ENCODE results near the genes U2AF2, EPN1, ZNF471 and ZNF470.

GRCh38 chr19:55340019-55340264 lies 266 bp downstream of the KMT5C start:
- PRO-cap: no peak

- PRO-cap: no peak
Observed at GRCh38 chr19:55503184-55503540, 14.9 kb downstream of the SSC5D start.

DNA sequence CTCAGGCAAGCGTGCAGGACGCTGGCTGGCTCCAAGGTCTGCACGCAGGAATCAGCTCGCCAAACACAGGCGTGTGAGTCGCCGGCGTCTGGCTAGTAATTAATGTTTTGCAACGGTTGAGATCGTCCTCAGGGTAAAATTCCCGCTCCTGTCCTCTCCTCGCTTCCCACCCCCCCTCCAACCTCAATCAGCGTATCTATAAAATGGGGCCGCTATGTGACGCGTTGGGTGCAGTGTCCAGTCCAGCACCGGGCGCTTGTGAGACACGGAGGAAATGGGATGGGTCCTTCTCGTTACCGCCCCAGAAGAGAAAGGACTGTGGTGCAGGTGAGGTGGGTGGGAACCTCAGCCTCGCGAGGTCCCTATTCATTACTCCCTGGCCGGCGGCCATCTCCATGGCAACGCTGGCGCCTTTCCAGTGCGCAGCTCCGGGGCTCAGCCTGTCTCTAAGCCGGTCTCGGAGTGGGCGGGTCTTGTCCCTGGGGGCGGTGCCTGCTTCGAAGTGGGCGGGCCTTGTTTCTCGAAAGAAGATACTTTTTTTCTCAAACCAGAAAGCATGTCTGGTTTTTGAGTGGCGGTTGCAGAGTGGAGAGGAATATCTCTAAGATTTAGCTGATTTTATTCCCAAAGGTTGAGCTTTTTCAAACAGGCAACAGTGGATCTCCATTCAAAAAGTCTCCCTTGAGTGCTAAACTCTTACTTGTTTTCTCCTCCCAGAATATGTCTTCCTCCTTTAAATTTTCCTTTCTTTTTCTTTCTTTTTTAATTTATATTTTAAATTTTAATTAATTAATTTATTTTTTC lies 6.6 kb upstream of the ZNF579 start:
- PRO-cap: no peak

DNA sequence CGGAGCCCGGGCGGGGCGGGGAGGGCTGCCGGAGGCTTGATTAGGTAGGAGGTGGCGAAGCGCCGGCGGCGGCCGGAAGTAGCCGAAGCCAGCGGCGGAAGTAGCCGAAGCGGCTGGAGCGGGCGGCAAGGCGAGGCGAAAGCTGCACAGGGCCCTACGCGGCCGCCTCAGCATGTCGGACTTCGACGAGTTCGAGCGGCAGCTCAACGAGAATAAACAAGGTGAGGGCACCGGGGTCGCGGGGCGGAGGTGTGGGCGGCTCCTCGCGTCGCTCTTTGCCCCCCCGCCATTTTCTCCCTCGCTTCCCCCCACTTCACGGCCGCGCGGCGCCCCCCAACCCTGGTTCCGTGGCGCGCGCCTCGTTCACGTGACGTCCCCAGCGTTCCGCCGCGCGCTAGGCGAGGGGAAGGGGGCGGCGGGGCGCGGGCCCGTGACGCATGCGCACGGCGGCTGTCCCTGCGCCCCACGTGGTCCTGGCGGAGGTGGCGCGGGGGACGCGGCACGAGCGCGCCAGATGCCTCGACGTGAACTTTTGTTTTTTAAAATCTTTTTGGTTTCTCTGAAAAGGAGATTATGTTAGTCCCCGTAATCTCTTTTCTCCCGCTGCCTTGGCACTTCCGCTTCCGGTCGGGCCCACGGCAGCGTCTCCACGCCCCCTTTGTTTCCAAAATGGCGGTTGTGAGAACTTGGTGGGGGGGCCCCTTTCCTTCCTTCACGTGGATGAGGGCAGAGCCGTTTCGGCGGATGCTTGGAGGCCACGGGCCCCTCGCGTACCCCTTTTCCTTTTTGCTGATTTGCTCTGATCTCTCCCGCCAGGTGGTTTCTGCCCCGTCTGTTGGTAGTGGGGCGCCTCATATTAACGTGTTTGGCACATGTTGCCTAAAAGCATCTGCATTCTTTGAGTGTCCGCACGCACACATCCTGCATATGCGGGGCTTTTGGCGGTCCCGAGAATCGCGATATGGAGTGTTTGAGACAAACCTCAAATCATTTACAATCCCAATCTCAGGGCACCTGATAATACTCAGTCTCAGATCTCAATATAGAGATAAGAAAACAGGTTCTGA lies at the start of gene U2AF2:
U2AF2 (plus strand) TSS at position 103 of the 1,067 bp plus-strand sequence.
- PRO-cap: bidirectional peak, plus-strand start at position 107 of the sequence, minus-strand start outside the sequence; bidirectional peak, plus-strand start at position 479 of the sequence, minus-strand start at position 397 of the sequence; unidirectional peak, minus-strand start at position 602 of the sequence

DNA sequence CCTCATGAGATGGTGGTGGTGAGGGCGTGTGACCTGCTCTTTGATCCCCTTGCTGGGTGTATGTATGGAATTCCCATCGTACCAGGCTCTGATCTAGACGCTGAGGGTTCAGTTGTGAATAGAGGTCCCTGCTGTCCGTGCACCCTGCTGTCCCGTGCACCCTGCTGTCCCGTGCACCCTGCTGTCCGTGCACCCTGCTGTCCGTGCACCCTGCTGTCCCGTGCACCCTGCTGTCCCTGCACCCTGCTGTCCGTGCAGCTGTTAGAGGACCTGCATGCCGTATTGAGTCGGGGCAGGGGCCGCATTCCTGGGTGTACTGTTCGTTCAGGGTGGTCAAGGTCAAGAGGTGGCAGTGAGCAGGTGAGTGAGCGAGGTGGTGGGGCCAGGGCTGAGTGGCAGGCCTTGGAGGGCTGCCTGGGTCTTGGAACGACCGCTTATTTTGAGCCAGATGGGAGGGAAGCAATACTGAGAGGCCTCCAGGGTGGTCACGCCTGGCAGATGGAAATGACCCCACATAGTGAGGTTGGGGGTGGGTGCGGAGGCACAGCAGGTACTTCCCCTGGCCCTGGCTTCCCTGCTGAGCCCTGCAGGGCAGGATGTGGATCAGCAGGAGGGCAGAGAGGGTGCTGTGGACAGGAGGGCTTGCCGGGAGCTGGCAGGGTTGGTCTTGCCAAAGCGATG lies 4.6 kb upstream of the EPN1 start:
- PRO-cap: no peak

DNA sequence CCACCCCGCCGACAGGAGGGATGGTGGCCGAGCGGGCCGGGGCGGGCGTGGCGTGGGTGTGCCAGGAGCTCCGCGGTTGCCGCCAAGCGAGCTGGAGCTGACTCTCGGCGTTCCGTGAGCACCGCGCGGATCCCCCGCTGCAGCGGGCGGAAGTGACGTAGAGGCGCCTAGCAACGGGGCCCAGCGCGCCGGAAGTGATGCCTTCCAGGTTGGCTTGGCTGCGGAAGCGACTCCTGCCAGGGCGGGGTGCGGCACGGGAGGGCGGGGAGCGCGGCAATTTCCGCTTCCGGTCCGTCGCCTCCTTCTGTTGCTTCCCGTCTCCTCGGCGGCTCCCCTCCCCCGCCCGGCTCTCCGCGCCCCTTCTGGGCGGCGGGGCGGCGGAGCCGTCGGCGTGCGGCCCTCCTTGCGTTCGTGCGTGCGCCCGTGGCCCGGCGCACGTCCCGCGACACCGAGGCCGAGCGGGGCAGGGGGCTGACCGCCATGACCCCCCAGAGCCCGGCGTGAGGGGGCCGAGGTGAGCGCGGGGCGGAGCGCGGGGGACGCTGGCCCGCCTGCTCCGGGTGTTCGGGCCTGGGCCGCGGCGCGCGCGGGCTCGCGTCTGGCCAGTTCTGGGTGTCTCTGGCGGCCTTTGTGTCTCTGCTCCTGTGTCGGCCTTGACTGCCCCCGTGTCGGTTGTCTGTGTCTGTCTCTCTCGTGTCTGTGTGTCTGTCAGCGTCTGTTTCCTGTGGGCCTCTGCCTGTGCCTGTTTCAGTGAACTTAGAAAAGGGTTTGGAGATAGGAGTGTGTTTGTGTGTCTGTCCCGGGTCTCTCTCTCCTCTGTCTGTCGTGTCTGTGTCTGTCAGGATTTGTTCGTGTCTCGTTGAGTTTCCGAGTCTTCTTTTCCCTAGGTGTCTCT lies at the start of gene EPN1:
EPN1 (plus strand) TSS at position 305 of the 895 bp plus-strand sequence.
- PRO-cap: bidirectional peak, plus-strand start at position 307 of the sequence, minus-strand start at position 349 of the sequence; unidirectional peak, plus-strand start at position 559 of the sequence

DNA sequence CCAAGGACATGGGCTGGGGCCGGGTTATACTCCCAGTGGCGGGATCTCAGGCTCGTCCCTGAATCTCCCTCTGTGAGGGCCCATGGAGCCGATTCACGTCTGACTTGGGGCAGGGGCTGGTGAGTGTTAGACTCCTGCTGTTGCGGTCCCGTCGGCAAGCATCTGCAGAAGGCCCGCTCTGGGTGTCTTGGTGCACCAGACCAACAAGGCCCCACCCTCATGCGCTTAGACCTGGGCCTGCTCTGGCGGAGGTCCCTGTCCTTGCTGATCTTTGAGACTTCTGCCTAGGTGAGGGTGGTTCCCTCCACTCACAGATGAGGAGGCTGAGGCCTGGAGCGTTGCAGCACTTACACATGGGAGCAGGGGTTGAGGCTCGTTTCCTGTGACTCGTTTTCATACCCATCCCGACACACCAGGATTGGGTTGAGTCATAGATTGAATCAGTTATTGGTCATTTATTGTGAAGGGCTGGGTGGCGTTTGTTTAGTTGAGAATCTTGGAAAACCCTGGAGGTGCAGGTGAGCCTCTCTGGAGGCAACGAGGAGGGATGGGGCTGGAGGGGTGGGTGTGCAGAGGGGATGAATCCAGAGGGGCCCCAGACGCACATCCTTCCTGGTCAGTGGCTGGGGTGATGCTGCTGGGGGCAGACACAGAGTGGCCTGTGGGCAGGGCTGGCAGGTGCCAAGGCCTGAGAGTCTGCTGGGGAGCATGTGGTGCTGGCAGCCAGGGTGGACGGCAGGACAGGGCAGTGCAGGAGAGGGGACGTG lies 4.5 kb downstream of the EPN1 start:
- PRO-cap: unidirectional peak, minus-strand start at position 164 of the sequence; bidirectional peak, plus-strand start at position 486 of the sequence, minus-strand start at position 282 of the sequence

DNA sequence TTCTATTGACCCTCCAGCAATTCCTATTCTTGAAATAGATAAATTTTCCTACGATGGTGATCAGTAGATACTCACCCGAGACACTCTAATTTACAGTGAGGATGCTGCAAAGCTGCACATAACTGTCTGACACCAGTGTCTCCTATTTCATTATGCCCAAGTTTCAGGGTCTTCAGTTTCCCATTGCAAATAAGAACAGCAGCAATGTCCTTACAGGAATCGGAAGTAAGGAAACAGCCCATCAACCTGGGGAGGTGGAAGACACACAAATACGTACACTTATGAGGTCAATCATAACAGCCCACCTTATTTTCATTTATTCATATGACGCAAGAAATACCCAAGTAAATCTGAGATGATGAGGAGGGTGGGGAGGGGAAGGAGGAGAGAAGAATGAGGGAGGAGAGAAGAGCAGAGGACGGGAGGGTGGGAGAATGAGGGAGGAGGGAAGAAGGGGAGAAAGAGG lies 25.8 kb downstream of the NLRP9 start:
- PRO-cap: no peak

DNA sequence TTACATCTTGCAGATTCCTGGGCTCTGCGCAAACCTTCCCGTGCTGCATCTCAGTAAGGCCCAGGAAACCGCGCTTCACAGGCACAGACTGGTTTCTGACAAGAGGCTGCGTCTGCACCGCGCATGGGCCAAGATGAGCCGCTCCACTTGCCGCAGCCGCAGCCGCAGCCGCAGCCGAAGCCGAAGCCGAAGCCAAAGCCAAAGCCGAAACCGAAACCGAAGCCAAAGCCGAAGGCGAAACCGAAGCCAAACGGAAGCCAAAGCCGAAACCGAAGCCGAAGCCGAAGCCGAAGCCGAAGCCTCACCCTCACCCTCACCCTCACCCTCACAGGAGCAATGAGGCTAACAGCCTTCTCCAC lies 29.4 kb downstream of the ZNF787 start:
- PRO-cap: no peak

GRCh38 chr19:56106233-56106881 lies 14.7 kb downstream of the ZNF787 start:
- PRO-cap: unidirectional peak, minus-strand start at chr19:56106484

DNA sequence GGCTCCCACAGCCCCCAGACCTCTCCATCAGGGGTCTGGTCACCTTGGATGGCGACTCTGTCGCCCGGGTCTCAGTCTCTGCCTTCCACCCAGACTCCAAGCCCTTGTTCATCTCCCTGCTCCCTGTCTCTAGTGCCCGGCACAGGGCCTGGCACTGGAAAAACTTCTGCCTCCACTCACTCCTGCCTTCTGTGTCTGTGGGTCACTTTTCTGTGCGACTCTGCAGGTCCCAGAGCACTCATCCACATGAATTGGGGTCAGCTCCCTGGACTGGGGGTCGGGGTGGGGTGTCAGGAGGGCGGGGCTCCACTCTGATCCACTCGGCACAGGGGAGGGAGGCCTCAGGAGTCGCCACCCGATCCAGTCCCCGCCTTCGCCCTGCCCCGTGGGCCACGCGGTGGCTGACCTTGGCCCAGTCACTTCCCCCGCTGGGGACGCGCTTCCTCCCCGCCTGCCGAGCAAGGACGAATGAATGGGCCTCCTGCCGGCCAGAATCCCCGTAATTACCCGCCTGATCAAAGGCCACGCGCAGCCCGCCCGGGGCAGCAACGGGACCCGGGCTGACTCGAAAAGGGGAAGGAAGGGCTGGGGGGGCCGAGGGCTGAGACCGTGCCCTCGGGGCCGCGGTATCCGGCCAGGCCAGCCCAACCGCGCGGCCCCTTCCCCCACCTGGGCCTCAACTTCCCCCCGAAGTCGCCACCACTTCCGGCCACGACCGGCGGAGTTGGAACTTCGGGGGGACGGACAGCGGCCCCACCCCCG lies 860 bp downstream of the ZNF787 start:
- PRO-cap: bidirectional peak, plus-strand start at position 464 of the sequence, minus-strand start at position 457 of the sequence

DNA sequence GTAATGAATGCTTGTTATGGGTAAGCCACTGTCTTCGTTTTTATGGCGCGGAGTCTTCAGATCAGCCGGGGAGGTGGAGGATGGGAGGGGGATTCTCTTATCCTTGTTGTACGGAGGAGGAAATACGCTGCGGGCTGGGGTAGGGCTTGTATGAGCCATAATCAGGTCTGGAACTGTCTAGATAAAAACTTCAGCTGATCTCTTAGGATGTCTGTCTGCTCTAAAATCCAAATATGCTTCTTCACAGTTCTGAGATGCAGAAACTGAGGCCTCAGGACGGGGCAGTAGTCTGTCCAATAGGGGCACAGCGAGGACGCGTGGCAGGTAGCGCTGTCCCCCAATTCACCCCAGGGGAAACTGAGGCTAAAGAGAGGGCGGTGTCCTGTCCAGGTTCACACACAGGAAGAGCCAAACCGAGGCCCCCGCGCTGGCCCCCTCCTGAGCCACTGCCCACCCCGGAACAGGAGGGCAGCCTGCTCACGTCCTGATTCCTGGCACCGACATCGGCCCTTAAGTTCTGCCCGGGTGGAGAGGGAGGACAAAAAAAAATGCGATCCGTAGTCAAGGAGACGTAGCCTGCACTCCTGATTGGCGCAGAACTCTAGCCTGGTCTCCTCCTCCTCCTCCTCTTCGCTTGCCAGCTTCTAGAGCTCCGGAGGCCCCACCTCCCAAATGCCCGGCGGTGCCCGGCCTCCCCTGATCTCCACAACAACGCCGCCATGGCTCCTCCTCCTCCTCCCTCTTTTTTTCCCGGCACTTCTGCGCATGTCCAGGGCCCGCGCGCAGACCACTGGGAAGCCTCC lies 740 bp upstream of the ZNF444 start:
- PRO-cap: unidirectional peak, minus-strand start at position 512 of the sequence; bidirectional peak, plus-strand start outside the sequence, minus-strand start at position 749 of the sequence

DNA sequence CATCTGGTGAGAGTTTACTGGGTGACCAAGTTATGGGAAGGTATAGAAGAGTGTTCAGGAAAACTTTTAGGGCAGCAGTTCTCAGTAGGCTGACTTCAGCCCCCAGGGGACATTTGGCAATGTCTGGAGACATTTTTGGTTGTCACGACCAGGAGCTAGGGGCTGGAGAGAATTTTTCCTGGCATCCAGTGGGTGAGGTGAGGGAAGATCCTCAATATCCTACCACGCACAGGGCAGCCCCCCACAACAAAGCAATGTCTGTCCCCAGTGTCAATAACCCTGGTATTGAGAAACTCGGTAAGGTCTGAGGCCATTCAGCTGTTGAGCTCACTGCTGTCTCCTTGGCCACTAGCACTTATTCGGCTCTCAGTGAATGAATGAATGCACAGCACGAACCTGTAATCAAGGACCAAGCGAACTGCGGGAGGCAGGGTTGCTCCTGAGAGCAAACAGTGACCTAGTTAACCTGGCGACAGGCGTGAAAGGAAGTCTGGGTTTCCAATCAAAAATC lies 730 bp downstream of the ZSCAN5A start:
- PRO-cap: no peak

- PRO-cap: no peak
Observed at GRCh38 chr19:56507330-56508308, at the start of gene ZNF471. ZNF471 (plus strand) TSS chr19:56507855.

- PRO-cap: bidirectional peak, plus-strand start at chr19:56567485, minus-strand start at chr19:56567420; unidirectional peak, minus-strand start at chr19:56567864
Observed at GRCh38 chr19:56567254-56568153, at the start of gene ZNF470. ZNF470 (plus strand) TSS chr19:56567468.

- PRO-cap: no peak
Observed at GRCh38 chr19:56678196-56678406, 6.5 kb upstream of the ZNF835 start.

- PRO-cap: no peak
Observed at GRCh38 chr19:56692387-56693030, 21.0 kb upstream of the ZNF835 start.

DNA sequence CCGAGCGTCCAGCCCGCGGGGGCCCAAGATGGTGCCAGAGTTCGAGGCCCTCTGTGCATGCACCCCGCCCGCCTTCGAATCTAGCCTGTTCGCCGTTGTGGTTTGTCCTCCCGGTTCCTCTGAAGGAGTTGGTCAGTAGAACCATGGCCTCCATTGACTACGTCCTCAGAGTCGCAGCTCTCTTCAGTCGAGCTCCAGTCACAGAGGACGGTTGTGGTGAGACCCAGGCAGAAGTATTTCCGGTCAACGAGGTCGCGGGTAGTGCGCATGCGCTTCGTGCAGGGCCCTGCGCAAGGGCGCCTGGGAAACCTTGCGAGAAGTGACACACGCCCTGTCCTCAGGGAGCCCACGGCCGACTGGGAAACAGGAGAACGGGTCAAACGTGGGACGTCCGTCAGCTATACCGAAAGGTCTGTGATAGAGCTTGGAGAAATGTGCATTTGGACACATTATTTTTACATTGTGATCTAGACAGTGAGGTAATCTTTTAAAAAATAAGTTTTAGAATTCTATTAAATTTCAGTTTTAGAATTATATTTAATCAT lies 24.2 kb upstream of the PEG3 start:
- PRO-cap: no peak

DNA sequence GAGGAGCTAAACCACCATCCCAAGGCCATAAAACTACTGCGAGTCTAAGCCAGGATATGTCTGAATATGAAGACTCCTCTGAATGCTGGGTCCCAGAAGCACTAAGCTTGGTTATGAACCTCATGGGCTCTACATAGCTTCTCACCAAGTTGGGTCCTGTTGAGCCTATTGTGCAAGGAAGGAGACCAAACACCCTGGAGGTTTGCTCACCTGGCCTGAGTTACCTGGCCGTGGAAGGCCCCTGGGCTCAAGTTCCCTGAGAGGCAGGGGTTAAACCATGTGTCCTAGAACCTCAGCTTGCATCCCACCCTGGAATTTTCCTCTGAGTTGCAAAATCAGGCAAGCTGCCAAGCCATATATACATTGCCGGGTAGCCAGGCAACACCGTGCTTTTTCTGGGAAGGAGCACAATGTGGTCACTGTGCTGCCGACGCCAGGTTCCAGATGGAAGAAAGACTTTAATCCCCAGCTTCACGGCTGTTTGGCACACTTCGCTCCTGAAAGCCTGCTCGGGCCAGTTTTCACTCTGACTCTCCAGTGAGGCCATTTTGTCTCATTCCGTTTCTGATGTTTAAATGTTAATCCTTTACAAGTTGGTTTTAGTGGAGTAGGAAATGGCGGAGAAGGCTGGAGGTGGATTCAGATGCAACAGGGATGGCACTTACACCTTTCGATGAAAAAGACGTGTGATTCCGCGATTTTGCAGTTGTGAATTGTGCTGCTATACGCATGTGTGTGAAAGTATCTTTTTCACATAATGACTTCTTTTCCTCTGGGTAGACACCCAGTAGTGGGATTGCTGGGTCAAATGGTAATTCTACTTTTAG lies 60.1 kb upstream of the PEG3 start:
- PRO-cap: no peak

GRCh38 chr19:56947221-56947551 lies 106.7 kb upstream of the PEG3 start:
- PRO-cap: no peak

Measured in ileum (tissue), 1 donor.